ENCODE measurements around a stretch of chr11.

DNA sequence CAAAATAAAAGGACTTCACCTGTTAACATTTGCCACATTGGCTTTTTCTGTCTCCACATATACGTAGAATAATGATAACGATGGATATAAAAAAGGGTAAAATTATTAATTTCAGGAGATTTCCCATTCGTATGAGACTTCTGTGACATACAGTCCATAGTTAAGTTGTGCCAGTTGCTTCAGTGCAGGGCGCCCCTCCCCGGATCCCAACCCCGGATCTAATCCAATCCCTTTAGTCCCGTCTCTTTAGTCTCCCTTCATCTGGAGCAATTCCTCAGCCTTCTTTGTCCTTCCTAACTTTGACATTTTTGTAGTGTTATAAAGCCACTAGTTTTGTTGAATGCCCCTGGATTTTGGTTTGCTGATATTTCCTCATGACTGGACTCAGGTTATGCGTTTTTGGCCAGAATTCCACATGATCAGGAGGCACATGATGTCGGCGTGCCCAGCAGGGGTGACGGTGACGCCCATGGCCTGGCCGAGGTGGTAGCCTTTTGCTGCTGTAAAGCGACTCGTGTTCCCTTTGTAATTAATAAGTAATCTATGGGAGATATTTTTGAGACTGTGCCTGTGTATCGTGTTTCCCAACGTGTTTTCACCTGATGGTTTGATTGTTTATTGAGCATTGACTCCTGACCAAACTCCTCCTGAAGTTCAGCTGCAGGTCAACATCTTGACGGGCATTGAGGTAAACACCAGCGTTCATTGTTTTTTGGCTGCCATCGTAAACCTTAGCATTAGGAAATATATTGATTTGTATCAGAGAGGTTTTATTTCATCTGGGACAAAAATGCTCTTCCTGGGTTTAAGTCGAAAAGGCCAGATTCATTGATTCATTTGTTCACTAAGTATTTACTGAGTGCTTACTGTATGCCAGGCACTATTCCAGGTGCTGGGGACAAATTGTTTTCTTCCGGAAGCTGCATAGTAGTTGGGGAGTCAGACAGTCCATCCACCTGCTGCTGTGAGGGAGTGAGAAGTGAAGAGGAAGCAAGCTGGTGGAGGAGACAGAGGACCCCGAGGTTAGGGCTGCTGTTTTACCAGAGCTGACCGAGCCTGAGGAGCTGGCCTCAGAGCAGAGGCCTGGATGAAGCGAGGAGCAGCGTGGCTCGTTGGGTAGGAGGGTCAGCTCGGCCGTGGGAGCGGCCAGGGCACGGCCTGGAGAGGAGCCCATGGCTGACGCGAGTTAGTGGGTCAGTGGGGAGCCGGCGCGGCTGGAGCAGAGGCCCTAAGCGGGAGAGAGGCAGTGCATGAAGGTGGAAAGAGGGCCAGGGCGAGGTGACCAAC is 23.5 kb downstream of the DCPS start:
- PRO-cap: no peak
- CAGE, long polyA plus RNA: no peak

DNA sequence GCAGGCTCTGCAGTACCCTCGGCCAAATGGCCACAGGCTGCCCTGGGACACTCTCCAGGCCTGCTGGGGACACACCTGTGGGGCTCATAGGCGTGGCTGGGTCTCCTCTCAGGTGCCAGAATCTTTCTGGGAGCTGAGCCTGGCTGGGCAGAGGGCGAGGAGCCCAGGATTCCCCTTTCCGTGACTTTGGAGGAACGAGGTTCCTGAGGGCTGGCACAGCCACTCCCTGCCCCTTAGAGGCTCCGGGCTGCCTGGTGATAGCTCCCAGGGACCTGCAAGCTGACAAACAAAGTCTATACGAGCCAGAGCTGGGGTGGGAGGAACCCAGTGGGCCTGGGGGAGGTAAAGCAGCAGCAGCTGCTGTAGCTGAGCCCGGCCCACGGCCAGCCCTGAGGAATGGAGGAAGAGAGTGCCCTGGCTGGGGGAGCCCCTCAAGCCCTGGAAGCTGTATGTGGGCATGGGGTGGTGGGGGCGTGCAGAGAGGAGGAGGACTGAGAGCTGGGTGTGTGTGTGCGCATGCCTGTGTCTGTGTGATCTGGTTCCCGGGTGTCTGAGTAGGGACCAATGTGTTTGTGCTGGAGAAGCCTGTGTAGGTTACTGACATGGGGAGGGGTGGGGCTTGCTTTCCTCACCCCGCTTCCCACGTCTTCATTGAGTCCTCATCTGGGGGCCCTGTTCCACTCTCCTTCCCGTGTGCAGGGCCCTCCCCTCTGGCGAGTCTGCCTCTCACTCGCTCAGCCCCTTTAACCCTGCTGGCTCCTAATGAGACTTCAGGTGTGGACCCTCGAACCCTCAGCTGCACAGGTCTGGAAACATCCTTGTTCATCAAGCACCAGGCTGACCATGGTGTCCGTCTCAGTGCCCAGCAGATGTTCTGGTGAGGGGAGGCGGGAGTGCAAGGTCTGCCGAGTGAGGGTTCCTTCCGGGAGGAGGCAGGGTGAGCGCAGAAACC is 10.7 kb downstream of the ST3GAL4 start:
- PRO-cap: no peak
- CAGE, long polyA plus RNA: no peak

GRCh38 chr11:126423548-126424284 is 68.2 kb downstream of the ST3GAL4 start:
- PRO-cap: no peak
- CAGE, long polyA plus RNA: no peak

DNA sequence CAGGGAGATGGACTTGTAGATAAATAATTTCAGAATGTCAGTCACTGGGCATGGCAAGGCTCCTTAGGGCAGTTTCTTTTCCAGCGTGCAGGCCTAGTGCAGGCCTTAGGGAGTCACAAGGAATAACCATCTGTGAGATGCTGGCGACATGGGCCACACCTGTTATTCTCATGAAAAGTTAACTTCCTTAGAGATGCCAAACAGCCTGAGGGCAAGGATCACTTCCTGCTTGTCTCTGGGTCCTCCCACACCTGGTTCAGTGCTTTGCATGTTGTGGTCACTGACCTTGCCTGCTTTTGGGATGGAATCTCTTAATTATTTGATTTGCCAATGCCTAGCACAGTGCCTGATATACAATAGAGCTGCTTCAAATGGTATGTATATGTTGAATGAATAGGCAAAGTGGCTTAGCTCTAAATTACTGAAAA is 70.7 kb downstream of the ST3GAL4 start:
- PRO-cap: no peak
- CAGE, long polyA plus RNA: no peak

GRCh38 chr11:126431496-126432126 is 76.1 kb downstream of the ST3GAL4 start:
- PRO-cap: no peak
- CAGE, long polyA plus RNA: no peak

DNA sequence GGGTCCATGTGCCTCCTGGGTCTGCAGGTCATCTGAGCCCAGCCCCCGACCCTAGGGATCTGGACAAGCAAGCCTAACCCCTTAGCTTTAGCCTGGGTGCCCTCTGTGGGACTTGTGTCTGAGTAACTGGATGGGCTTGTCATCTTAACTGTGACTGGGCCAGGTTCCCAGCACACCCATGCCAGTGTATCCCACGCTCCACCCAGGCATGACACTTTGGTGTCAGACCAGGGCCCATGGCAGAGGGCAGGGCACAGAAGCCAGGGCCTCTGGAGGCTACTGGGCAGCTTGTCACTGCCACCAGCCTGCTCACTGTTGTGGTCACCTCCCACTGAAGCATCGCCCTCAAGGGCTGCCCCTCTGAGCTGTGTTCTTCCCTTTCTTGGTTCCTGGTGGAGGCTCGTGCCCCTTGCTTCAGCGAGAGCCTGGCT is 80.7 kb downstream of the ST3GAL4 start:
- PRO-cap: no peak
- CAGE, long polyA plus RNA: no peak

GRCh38 chr11:126480561-126481170 is 125.2 kb downstream of the ST3GAL4 start:
- PRO-cap: unidirectional peak, minus-strand start at chr11:126480842
- CAGE, long polyA plus RNA: no peak

- PRO-cap: no peak
- CAGE, long polyA plus RNA: no peak
Measured at GRCh38 chr11:126628623-126629052, 273.2 kb downstream of the ST3GAL4 start.

DNA sequence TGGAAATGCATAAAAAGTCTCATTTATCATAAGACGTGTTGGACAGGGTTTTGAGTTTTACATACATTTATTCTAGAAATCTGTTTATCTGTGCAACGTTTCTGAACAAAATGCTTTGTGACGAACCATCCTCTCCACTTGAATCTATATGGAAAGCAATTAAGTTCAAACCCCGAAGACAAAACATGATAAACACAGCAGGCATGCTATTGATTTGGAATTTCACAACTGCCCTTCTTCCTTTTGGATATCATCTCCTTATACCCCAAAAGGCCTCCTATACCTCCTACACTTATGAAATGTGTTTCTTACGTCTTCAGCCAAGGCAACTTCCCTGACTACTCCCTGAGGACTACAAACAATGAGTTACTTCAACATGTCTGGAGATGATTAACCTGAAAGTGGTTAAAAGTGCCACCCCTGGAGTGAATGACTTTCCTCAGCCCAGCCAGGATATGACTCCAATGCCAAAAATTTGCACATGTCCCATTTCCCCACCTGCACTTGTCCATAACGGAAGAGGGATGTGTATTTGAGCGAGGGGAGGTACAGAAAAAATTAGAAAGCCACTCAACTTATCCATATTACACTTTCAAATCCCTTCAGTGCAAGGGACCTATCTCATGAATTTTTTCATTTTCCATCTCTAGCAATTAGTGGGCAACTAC is 37.0 kb downstream of the KIRREL3 start:
- PRO-cap: no peak
- CAGE, long polyA plus RNA: no peak

DNA sequence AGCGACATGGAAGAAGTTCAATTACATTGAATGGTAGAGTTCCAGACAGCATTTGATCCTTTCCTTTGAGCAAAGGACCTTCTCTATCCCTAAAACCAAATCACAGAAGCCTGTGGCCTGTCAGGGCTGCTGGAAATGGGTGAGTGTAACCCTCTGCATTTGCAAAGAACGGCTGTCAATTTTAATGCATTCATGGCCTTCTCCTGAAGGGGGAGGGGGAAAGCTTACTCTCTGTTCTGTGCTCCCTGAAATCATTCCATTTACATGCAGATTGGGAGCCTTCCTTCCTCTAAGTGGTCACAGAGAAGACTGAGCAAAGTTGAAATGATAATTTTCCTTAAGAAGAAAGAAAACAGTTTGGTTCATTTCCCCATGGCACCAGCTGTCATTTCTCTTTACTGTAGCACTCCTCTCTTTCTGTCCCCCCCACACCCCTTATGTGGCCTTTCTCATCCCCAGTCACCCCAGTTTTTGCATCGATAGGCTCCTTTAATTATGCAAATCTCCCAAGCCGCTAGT is 109.3 kb upstream of the KIRREL3 start:
- PRO-cap: no peak
- CAGE, long polyA plus RNA: no peak

- PRO-cap: no peak
- CAGE, long polyA plus RNA: no peak
Measured at GRCh38 chr11:128039661-128040174, 547.6 kb downstream of the ETS1 start.

DNA sequence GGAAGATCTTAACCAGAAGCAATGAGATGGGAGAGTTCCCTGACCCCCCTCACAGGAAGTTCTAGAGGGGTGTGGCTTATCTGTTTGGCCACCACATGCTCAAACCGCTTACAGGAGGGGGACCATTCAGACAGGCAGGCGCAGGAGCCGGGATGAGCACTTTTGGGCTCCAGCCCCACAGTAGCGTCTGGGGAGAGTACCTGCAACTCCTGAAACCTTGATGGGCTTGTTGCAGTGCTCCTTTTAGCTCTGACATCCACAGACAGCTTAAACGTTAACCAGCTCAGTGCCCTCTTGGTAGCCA is 326.4 kb downstream of the ETS1 start:
- PRO-cap: unidirectional peak, plus-strand start at position 125 of the sequence
- CAGE, long polyA plus RNA: no peak

- PRO-cap: no peak
- CAGE, long polyA plus RNA: no peak
Measured at GRCh38 chr11:128415466-128415998, 171.8 kb downstream of the ETS1 start.

GRCh38 chr11:128417542-128417833 is 169.9 kb downstream of the ETS1 start:
- PRO-cap: no peak
- CAGE, long polyA plus RNA: no peak

- PRO-cap: no peak
- CAGE, long polyA plus RNA: no peak
Measured at GRCh38 chr11:128448169-128449127, 138.9 kb downstream of the ETS1 start.

DNA sequence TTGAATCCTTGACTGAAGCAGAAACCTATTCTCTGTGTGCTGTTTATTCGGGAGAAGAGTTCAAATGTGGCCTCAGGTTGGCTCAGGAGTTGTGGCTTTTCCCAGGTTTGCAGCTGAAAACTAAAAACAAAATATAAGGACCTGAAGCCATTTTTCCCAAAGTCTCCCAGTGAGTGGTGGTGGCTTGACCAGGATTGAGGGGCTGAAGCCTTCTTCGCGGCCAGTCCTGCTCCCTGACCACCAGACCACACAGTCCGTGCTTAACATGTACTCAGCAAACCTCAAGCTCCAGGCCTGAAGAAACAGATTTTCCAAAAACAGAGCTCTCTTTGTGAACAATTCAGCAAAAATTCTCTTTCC is 129.7 kb downstream of the ETS1 start:
- PRO-cap: no peak
- CAGE, long polyA plus RNA: no peak

DNA sequence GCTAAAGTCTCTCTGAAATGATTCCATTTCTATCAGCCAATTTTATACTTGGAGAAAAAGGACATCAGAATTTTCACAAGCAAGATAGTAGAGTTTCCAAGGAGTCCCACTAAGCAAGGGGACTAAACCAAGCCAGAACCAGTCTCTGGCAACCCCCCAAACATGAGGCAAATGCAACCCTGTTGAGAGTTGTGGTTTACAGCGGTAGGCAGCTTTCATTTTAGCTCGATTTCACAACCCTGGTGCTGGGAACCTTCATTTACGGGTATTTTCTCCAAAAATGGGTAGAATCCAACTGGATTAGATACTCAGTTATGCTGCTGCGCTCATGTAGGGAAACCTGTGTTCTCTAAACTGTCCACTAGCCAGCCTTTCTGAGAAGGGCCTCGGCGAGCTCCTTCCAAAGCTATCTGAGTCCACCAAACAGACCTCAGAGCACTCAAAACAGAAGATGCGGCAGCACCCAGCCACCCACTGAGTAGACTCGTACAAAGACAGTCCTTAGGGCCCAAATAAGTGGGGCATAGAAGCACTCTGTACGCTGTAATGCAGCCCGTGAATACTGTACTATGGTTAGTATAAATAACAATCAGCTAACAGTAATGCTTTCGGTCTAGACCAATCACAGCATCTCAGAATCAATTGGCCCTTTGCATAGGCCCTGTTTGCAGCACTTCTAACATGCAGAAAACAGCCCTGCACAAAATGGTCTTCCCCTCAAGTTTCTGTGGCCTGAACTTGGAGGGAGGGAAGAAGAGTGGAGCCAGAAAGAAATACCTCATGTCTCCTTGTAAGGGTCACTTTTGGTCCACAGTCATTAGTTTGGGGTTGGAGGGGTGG is 104.7 kb downstream of the ETS1 start:
- PRO-cap: no peak
- CAGE, long polyA plus RNA: no peak

DNA sequence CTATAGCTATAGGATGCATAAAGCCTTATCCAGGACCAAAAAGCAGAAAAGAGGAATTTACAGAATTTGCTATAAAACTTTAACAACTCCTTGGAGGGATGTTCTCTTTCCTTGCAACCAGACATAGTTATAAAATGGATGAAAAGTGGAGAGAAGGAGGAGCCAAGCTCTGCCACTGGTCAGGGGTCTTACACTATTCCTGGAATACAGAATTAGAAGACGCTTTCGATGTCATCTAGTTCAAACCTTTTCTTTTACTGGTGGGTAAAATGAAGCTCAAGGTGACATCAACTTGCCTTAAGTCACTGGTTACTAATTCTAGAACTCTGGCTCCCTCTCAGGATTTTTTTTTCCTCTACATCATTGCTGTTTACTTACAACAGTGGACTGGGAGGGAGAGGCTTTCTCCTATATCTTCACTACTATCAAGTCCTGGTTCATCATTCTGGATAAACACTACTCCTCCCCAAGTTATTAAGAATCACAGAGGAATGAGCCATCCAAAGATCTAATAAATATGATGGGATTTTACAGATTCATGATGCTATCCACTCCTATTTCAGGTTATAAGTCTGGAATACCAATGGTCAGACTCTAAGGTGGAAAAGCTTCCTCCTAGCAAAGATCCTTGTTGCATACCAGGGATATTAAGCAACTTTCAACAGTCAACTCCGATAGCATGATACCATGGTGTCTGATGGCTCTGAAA is 82.9 kb downstream of the ETS1 start:
- PRO-cap: no peak
- CAGE, long polyA plus RNA: no peak

DNA sequence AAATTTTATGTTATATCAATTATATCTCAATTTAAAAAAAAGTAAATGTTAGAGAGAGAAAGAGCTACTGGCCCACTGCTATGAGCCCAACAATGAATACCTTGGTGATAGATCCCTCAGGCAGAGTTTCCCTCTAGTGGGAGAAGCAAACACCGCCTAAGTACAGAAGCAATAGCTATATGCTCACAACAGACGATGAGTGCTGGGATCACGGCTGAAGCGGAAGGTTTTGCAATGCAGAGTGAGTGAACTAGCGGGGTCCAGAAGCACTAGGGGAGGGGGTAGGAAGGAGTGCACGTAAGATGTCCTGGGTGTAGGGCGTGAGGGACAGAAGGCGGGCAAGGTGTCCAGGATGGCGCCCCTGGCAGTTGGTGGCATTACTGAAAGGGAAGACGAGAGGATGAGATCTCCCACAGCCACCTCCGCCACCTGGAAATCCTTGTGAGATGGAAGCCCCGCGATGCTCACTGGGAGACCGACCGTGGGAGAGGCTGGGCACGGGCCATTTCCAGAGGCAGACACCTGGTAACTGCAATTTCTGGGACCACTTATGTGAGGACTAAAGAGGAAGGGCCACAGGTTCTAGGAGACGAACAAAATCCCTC is 81.0 kb downstream of the ETS1 start:
- PRO-cap: no peak
- CAGE, long polyA plus RNA: no peak

DNA sequence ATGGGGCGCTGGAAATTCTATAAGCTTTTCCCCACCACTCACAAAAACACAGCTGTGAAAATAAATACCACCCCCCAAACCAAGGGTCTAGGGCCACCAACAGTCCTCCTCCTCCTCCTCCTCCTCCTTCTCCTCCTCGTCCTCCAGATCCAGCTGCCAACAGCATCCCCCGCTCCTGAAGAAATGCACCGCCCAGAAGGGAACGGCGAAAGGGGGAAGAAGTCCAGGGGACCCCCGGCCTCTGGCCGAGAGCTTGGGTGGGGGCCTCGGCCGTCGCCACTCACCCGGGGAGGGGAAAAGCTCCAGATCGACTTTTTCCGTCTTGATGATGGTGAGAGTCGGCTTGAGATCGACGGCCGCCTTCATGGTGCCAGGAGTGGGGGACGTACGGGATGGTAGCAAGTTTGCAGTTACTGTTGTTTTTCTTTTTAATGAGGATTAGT is 65.7 kb downstream of the ETS1 start:
- PRO-cap: no peak
- CAGE, long polyA plus RNA: no peak

Data from B cell (primary cell).